Esophagus muscularis mucosa (tissue), 4 donors: Measurements from ENCODE around the gene UNC119.

GRCh38 chr17:22523975-22524819 lies 831.9 kb downstream of the KCNJ18 start:
- PRO-cap: no peak
- RAMPAGE, long total RNA, 4 experiments: no peak in any of the 4 experiments

- PRO-cap: unidirectional peak, minus-strand start at chr17:27239178
- RAMPAGE, long total RNA, 4 experiments: no peak in any of the 4 experiments
Measured at GRCh38 chr17:27239016-27239504, 54.9 kb upstream of the WSB1 start.

DNA sequence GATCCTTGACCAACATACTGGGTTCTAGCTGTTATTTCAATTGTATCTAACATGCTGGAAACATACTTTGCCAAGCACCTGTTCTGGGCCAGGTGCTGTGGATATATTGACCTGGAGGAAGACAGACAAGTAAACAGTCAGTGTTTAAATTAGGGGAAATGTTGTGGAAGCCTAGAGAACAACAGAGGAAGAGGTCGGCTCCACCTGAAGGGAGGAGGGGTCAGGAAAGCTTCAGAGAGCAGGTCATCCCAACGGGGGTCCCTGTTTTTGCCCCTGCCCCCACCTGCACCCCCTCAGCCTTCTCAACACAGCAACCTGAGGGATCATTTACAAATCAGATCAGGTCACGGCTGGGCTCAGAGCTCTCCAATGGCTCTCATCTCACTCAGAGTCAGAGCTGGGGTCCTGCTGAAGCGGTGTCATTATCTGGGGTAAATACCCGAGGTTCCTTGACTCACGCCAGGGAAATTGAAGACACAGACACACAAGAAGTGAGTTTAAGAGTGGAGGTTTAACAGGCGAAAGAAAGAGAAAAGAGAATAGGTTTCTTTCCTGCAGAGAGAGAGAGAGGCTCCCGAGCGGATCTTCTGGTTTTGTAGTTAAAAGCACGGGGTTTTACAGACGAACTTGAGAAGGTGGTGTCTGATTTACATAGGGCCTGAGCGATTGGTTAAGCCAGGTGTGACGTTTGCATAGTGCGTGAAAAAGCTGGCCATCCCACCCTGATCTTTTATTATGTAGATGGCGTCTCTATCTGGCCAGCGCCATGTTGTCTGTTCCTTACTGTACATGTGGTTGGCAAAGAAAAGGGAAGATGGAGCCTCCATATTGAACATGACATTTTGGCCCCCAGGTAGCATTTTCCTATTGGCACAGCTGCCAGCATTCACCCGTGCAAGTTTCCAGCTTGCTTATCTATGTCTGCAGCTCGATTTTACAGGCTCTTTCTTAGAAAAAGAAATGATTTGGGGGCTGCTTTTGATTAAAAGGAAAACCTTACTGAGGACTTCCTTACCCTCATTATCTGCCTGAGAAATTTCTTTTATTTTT lies 51.3 kb downstream of the WSB1 start:
- PRO-cap: unidirectional peak, minus-strand start at position 589 of the sequence
- RAMPAGE, long total RNA, 4 experiments: no peak in any of the 4 experiments

- PRO-cap: no peak
- RAMPAGE, long total RNA, 4 experiments: no peak in any of the 4 experiments
Measured at GRCh38 chr17:27349365-27350348, 55.7 kb downstream of the WSB1 start.

DNA sequence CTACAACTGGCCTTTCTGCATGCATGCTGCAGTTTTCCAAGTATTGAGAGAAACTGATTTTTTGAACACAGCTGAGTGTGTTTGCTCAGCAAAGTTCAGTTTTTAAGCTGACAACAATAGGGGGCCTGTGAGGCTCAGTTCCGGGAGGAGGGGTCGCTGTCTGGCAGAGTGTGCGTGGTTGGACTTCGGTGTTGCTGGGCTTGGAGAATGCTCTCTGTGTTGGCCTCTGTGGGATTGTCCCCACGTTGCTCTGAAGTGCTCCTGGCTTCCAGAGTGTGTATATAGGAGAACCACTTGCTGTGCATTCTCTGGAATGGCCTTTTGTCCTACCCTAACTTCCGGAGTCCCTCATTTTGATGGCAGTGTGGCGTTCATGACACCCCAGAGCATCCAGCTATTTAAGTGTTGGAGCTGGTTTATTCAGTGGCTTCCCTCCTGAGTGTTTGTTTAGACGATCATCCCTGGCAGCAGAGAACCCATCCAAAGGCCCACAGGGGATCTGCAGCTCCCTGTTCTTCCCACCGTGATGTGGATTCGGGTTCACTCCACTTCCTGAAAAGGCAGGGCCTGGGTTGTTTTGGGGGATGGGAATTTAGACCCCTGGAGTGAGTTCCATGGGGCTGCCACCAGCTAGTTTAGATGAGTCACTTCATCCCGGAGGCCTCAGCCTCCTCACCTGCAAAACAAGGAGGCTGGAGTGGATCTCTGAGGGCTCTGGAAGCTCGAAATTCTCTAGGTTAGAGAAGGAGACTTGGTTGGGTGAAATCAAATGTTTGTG lies 2.1 kb downstream of the KSR1 start:
- PRO-cap: no peak
- RAMPAGE, long total RNA, 4 experiments: no peak in any of the 4 experiments

DNA sequence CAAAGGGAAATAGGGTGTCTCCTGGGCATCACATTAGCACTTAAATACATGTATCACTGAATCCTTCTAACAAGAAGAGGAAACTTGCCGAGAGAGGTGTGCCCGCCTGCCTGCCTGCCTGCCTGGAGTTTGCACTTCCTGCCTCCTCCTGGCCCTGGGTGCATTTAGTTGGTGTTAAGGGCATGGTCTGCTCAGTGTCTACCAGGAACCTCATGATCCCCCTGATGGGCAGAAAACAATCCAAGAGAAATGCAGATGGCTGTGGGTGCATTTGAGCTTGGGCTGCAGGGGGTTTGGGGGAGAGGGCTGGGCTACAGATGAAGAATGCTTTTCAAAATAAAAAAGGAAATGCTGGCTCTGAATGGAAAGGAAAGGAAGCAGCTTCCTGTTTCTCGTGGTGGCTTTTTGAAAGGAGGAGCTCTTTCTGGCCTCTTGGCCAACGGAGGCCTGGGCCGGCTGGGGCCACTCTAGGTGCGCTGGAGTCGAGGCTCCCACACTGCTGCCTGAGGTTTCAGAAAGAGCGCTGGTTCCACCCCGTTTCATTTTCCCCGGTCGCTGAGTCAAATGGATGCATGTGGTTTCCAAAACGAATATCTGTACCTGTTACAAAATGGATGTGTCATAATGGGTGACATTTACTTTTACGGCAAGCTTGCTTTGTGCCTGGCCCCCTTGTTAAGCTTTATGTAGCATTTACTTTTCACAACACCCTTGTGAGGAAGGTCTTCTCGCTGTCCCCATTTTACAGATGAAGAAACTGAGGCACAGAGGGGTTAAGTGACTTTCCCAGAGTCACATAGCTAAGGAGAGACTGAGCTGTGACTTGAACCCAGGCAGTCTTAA lies 10.3 kb downstream of the KSR1 start:
- PRO-cap: no peak
- RAMPAGE, long total RNA, 4 experiments: no peak in any of the 4 experiments

DNA sequence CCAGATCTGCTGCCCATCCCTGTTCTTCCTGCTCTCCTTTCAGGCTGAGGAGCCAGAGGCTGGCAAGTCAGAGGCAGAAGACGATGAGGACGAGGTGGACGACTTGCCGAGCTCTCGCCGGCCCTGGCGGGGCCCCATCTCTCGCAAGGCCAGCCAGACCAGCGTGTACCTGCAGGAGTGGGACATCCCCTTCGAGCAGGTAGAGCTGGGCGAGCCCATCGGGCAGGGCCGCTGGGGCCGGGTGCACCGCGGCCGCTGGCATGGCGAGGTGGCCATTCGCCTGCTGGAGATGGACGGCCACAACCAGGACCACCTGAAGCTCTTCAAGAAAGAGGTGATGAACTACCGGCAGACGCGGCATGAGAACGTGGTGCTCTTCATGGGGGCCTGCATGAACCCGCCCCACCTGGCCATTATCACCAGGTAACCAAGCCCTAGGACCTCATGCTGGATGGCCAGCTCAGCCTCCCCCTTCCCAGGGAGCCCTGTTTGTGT lies 25.6 kb upstream of the LGALS9 start:
- PRO-cap: no peak
- RAMPAGE, long total RNA, 4 experiments: no peak in any of the 4 experiments

GRCh38 chr17:27632809-27633269 lies 1.9 kb downstream of the LGALS9 start:
- PRO-cap: bidirectional peak, plus-strand start at chr17:27633099, minus-strand start at chr17:27632907
- RAMPAGE, long total RNA, 4 experiments: no peak in any of the 4 experiments

- PRO-cap: no peak
- RAMPAGE, long total RNA, 4 experiments: no peak in any of the 4 experiments
Measured at GRCh38 chr17:28159127-28160345, 117.1 kb downstream of the NLK start.

DNA sequence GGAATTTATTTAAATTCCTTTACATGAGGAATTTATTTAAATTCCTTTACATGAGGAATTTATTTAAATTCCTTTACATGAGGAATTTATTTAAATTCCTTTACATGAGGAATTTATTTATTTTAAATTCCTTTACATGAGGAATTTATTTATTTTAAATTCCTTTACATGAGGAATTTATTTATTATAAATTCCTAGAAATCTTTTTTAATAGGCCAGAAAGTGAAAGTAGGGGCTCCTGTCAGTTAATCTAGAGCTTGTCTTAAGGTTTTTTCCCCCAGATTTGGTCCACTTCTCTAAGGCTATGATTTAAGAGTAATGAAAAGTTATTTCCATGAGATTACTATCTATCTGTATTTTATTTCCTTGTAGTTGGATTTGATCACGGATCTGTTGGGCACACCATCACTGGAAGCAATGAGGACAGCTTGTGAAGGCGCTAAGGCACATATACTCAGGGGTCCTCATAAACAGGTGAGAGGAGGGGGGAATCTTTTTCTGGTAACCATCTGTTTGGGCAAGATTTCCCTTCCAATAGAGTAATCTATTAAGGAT lies 129.7 kb downstream of the NLK start:
- PRO-cap: no peak
- RAMPAGE, long total RNA, 4 experiments: no peak in any of the 4 experiments

DNA sequence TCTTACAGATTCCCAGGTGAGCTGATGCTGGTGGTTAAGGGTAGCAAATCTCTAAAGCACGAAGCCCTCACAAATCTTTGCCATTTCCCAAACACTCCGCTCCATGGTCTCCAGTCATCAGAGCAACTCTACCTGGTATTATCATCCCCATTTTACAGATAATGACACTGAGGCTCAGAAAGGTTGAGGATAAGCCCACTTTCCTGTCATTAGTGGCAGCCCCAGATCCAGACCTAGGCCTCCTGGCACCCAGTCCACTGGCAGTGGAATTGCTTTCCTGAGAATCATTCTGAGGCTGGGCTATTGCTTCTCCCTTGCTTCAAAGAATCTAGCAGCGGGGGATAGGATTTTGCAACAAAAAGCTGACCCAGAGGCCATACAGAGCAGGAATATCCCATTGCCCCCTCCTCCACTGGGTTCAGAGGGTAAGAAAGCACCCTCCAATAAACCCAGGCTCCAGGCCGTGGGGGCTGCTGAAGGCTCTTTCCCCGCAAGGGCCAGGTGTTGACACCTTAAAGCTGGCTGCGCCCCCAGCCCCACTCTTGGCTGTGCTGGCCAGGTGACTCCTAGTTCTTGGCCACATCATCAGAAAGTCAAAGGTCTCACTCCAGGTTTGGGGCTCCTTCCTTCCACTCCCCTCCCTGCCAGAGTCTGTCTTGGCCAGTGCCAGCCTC lies 8.5 kb downstream of the SLC46A1 start:
- PRO-cap: no peak
- RAMPAGE, long total RNA, 4 experiments: no peak in any of the 4 experiments

- PRO-cap: no peak
- RAMPAGE, long total RNA, 4 experiments: no peak in any of the 4 experiments
Measured at GRCh38 chr17:28475090-28475872, 1.8 kb downstream of the SLC13A2 start.

GRCh38 chr17:28552227-28553291 lies at the start of gene UNC119:
UNC119 (minus strand) TSS chr17:28552624.
- PRO-cap: unidirectional peak, minus-strand start at chr17:28552613
- RAMPAGE, long total RNA, 4 experiments: start-site peak on the minus strand in 4 of 4 experiments, at chr17:28552591-28552631 at its widest, 25 to 167 reads per replicate

DNA sequence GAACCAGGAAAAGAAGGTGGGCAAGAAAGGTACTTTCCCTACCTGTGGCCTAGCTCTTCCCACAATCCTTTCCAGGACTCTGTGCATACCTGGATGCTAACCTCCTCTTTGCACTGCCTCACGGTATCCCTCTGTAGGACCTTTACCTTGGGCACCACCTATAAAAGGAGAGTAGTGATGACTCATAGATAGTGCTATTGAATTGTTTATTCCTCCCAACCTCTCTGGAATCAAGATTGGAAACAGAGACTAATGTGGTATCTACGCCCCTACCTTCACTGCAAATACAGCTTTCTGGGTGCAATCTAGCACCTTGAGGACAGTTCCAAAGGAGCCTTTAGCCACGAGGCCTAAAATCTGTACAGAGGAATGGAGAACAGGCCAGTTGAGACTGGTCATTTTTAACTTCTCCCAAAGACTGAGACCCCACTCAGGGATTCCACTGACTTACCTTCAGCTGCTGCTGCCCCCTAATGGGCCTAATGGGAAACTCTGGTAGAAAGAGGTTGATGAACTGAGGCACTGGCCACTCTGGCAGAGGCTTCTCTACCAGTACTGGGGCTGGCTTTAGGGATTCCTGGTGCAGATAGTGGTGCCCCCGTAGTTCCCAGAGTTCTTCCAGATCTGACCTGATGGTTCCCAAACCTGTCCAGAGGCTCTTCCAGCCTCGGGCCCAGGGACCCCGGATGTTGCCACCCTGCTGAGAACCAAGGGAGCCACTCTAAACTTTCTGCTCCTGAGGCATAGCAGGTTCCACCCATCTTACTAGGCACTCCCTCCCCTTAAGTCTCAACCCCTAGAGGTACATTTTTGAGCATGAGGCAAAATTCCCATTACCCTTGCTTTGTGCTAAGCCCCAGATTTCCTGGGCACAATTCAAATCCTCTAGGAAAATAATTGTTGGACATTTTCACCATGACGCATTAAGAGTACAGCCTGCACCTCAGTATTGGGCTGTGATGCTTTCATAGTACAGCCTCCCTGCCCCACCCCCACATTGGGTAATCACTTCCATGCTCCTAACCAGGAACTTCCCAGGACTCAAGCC lies 672 bp downstream of the RSKR start:
- PRO-cap: no peak
- RAMPAGE, long total RNA, 4 experiments: no peak in any of the 4 experiments

DNA sequence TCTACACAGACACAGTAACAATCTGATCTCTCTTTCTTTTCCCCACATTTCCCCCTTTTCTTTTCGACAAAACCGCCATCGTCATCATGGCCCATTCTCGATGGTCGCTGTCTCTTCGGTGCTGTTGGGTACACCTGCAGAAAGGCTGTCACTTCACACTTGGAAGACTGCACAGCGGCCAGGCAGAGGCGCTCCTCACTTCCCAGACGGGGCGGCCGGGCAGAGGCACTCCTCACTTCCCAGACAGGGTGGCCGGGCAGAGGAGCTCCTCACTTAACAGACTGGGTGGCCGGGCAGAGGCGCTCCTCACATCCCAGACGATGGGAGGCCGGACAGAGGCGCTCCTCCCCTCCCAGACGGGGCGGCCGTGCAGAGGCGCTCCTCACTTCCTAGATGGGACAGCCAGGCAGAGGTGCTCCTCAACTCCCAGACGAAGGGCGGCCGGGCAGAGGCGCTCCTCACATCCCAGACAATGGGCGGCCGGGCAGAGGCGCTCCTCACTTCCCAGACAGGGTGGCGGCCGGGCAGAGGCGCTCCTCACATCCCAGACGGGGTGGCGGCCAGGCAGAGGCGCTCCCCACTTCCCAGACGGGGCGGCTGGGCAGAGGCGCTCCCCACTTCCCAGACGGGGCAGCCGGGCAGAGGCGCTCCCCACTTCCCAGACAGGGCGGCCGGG lies 2.9 kb downstream of the SDF2 start:
- PRO-cap: no peak
- RAMPAGE, long total RNA, 4 experiments: no peak in any of the 4 experiments

DNA sequence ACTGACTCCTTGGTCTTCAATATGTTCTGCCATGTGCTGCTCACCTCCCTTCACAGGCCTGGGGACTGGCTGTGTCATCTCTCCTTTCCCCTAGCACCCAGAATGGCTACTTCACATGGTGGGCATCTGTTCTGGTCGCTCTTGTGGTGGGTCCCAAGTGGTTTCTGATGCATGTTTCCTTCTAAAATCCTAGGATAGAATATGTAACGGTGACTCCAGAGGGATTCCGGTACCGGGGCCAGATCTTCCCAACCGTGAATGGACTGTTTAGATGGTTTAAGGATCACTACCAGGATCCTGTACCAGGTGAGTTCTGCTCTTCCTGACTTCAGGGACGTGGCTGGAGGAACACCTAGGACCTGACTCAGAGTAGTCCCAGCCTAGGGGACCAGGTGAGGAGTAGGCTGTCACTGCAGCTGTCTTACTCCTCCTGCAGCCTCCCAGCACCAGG lies 12.1 kb downstream of the PROCA1 start:
- PRO-cap: no peak
- RAMPAGE, long total RNA, 4 experiments: no peak in any of the 4 experiments

DNA sequence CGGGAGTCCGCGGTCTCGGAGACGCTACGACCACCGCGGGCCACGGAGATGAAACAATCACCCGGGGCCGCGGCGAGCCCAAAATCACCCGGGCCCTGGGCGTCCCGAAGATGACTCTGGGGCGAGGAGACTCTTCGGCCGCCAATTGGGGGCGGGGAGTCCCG lies 384 bp downstream of the RAB34 start:
- PRO-cap: bidirectional peak, plus-strand start outside the sequence, minus-strand start at position 118 of the sequence
- RAMPAGE, long total RNA, 4 experiments: start-site peak on the minus strand in 1 of 4 experiments, centred at position 114 of the sequence, 24 reads per replicate

- PRO-cap: bidirectional peak, plus-strand start at chr17:28727110, minus-strand start at chr17:28726915
- RAMPAGE, long total RNA, 4 experiments: no peak in any of the 4 experiments
Measured at GRCh38 chr17:28726764-28727737, 1.0 kb upstream of the TLCD1 start.

GRCh38 chr17:28745125-28746016 lies 1.6 kb downstream of the TRAF4 start:
- PRO-cap: unidirectional peak, minus-strand start at chr17:28745253
- RAMPAGE, long total RNA, 4 experiments: no peak in any of the 4 experiments

DNA sequence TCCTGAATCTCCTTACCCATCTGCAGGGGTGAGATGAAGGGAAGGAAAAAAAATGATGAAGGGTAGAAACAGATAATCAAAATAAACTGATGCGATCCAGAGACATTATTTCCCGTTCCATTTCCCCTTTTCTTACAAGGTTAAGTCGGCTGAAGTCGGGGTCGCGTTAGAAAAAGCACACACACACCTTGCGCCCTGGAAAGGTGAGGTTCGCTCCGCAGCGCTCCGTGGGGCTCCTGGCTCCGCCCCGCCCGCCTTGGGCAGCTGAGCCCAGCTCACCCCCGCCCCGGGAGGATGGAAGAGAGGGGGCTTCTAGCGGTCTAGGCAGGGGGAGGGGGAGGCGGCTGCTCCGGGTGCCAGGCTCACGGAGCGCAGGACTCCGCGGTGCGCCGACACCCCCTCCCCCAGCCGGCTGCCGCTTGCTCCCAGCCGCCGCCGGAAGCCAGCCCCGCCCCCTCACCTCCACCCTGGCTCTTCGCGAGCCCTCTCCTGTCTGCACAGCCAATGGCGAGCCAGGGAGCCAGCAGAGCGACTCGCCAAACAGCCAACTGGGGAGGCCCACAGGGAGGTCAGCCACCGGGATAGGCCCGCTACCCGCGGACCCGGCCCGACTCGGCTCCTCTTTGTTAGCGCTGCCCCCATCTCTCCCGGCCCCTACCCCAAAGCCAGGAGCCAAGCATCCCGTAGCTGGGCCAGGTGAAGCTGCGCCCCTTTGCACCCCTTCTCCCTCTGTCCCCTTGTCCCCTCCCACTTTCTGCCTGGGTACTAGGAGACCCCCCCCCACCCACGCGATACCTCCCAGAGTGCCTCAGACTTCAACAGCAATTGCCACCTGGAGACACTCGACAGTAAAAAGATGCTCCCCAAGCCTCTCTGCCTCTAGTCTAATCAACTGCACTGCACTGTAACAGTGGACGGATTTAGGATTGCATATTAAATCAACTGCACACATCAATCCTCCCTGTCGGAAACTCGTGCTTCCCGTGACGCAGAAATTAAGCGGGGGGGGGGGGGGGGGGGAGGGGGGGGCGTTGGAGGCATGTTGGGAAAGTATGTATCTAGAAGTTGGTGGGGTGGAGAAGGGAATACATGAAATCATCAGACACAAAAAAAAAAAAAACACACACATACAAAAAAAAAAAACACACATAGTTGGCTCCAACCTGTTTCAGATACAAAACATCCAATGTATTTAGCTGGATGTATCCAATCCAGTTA lies 30.2 kb downstream of the FAM222B start:
- PRO-cap: bidirectional peak, plus-strand start at position 610 of the sequence, minus-strand start at position 414 of the sequence; unidirectional peak, minus-strand start at position 909 of the sequence
- RAMPAGE, long total RNA, 4 experiments: start-site peak on the minus strand in 2 of 4 experiments, centred at positions 412 to 421 of the sequence, 79 to 217 reads per replicate